Cerebral cortex (tissue), 2 donors: ENCODE results near the gene UQCRHL.

- PRO-cap, 2 experiments = no peak in any of the 2 experiments
Measured at GRCh38 chr1:13927311-13927906, 227.4 kb downstream of the PRDM2 start.

GRCh38 chr1:14394680-14395124, 203.8 kb upstream of the KAZN start:
- PRO-cap, 2 experiments = no peak in any of the 2 experiments

DNA sequence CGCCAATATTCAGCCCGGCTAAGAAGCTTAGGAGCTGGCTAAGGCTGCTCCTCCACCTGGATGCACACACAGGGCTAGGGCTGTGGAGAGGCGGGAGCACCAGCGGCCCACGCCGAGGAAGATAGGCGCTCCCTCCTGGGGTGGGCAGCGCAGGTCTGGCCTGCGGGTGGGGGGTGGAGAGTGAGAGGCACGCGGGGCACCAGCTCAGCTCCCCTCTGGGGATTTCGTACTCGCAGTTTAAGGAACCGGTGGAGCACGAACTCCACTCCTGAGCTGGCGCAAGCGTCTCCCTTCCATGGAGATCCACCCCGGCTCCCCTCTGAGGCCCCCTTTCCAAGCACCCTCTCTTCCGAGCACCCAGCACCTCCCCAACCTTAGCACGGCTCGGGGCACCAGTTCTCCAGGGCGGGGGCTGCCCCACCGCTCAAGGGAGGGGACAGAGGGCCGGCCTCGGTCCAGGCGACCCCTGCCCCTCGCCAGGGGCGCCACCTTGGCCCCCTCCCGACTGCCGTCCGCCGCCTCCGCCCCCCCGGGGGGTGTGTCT, 389 bp upstream of the KAZN start:
- PRO-cap, 2 experiments = no peak in any of the 2 experiments

DNA sequence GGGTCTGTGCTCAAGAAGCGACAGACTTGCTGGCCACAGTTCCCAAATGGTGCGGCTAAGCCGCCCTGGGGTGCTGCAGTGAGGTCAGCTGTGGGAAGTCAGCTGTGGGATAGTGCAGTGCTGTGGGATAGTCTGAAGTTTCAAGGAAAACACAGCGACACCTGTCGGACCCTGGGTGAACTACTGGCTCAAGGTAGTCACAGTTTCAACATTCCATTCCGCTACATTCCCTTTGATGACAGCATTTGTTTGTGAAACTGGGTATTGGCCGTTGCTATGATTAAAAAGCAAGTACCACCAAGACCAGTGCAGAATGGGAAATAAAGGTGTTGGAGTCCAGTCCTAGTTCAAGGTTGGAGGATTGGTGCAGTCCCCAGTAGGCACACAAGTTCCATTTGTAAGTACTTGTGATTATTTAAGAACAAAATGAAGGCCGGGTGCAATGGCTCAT, 133.5 kb downstream of the KAZN start:
- PRO-cap, 2 experiments = no peak in any of the 2 experiments

GRCh38 chr1:14833518-14833927, 235.0 kb downstream of the KAZN start:
- PRO-cap, 2 experiments = no peak in any of the 2 experiments

DNA sequence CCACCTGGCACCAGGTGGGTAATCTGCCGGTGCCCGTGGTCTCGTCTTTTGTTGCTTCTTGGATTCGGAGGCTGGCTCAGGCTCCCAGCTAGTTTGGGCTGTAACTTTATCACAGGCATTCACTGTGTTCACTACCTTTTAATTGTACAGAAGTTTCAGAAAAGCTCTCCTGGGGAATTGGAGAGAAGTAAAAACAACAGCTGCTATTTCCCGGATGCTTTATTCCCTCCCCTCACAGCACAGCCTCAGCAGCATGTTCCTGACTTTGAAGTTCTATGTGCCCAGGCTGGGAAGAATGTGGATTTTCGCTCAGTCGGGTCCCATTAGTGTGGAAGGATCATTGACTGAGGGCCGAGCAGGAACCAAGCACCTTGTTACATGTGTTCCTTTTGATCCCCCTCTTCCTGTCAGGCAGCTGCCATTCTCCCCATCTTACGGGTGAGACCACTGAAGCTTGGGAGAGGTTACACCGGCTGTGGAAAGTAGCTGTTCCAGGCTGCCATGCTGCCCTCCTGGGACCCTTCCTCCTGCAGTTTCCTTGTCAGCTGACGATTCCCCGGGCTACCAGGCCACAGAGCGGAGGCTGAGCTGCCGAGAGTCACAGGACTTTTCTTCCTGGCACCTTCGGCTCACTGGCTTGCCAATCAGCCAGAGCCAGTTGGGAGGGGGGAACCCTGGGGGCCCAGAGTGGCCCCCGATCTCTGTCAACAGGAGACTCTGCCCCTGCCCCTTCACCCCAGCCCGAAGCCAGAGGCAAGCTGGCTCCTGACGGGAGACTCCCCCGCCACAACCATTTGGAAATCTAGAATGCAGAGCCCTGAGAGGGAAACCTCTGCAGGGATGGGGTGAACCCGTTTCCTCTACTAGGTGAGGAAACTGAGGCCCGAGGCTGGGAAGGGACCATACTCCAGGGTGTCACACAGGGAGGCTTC, 223.1 kb upstream of the TMEM51 start:
- PRO-cap, 2 experiments = no peak in any of the 2 experiments

- PRO-cap, 2 experiments = no peak in any of the 2 experiments
Measured at GRCh38 chr1:14940510-14940919, 213.0 kb upstream of the TMEM51 start.

DNA sequence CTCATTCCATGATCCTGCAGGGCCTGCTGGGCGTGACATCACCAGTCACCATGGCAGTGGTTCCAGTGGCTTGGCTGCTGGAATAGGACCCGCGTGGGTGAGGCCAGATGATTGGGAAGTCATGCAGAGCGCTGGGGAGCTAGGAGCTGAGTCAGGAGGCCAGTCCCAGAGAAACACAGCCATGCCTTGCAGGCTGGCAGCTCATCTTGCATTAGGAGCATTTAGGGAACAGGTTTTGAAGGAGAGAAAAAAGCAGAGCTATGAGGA, 125.4 kb upstream of the TMEM51 start:
- PRO-cap, 2 experiments = peak in 1 of 2 experiments; most common plus-strand start position 149 of the sequence (in 1)

GRCh38 chr1:15197636-15198403, 44.3 kb downstream of the TMEM51 start:
- PRO-cap, 2 experiments = no peak in any of the 2 experiments

GRCh38 chr1:15210583-15211119, 36.4 kb upstream of the FHAD1 start:
- PRO-cap, 2 experiments = no peak in any of the 2 experiments

DNA sequence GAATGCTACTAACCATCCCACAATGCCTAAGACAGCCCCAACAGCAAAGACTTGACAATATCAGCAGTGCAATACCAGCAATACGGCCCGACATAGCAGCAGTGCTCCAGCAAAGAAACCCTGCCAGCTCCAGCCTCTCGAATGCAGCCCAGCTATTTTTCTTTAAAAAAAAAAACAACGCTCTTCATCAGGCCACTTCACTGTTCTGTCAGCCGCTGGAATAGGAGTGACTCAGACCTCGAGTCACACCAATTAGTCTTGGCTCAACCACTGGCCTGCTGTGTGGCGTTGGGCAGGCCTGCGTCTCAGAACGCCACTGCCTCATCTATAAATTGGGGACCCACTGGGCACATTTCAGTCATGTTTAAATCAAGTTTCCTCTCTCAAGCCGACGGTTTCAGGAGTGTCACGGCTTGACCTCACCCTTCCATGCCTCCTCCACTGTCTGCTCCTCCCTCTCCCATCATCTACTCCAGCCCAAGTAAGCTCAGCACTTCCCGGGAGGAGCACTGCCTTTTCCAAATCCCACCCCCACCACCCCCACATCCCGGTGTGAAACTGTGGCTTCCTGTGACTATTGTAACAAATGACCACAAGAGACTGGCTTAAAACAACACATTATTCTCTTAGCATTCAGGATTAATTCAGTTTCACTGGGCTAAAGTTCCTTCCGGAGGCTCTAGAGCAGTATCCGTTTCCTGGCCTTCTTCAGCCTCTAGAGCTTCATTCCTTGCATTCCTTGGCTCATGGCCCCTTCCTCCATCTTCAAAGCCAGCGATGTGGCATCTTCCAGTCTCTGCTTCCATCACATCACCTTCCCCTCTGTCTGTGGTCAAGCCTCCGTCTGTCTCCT, 71.9 kb upstream of the EFHD2 start:
- PRO-cap, 2 experiments = no peak in any of the 2 experiments

DNA sequence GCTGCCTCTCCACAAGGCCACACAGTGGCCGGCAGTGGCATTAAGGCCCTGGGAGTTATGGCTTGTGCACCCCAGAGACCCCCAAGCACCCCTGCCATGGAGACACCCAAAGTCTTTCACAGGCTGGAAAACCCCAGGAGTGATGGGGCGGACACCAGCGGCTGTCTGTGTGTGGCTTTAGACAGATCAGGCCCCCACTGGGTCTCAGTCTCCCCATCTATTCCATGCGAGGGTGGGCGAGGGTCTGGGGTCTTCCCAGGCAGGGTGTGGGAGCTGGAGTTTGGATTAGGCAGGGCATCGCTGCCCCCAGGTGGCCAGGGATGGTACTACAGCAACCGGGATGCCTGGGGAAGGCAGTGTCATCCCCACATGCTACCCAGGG, 7.2 kb upstream of the CTRC start:
- PRO-cap, 2 experiments = no peak in any of the 2 experiments

- PRO-cap, 2 experiments = no peak in any of the 2 experiments
Measured at GRCh38 chr1:15596694-15597310, 12.0 kb upstream of the AGMAT start.

GRCh38 chr1:15603002-15604210, 13.9 kb upstream of the DDI2 start:
- PRO-cap, 2 experiments = peak in 1 of 2 experiments; most common plus-strand start chr1:15603732 (in 1); most common minus-strand start chr1:15603537 (in 1)

DNA sequence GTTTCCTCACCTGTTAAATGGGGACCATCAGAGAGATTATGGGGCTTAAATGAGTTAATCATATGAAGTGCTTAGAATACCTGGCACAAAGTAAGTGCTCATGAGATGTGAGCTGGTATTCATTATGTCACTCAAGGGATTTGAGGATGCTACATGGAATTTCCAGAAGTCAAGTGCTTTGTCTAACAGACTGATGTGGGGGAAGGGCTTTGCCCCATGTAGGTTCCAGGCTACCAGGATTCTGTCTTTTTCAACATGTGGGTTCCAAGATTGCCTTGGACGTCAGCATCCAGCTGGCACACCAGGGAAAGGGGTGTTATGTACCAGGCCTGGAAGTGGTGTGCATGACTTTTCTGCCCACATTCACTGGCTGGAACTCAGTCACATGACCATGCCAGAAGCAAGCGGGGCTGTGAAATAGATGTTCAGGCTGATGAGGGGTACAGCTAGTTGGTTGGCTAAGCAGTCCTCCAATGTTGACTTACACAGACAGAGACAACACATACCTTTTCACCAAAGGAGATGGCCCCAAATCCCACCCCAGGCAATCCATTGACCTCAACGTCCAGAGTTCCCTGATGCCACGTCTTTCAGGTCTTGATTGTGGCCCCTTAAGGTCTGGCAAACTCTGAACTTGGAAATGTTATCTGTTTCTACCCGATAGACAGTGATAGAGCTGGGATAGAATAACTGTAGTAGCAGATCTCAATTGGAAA, 10.3 kb downstream of the RSC1A1 start:
- PRO-cap, 2 experiments = no peak in any of the 2 experiments

DNA sequence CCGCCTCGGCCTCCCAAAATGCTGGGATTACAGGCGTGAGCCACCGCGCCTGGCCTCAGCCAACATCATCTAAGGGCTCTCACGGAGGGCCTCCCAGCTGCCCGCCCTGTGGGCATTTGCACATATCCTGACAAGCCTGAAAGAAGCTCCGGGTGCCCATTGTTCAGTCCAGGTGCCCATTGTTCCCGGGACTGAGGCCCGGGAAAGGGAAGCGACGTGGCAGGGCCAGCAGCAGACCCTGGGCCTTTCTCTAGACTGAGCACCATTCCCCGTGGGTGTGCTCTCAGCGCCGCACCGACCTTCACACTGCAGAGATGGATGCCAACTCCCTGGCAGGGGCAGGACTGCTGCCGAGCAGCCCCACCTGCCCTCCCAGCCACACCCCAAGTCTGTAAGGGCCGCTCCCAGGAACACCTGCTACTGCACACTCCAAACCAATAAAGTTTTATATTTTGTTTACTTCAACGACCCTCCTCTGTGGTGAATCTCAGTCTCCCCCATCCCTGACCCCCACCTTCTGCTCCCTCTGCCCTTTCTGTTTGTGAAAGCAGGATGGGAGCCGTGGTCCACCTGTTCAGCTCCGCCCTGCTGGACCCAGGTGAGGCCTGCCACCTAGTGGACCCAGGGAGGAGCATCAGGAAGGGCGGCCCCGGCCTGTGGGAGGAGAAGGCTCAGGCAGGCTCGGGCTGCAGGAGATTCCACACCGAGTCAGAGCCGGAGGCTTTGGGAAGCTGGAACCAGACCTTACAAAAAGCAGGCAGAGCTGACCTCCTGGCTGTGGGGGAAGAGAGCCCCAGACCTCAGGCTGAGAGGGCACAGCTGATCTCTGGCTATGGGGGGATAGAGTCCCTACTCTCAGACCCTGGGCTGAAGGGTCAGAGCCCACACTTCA, 1.1 kb upstream of the TMEM82 start:
- PRO-cap, 2 experiments = no peak in any of the 2 experiments

DNA sequence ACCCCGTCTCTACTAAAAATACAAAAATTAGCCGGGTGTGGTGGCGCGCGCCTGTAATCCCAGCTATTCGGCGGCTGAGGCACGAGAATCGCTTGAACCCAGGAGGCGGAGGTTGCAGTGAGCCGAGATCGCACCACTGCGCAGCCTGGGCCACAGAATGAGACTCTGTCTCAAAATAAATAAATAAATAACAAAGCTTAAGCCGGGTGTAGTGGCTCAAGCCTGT, 1.4 kb downstream of the FBLIM1 start:
- PRO-cap, 2 experiments = no peak in any of the 2 experiments

GRCh38 chr1:15807396-15807981, at the start of gene UQCRHL:
TSS of gene UQCRHL (minus strand) at chr1:15807649.
- PRO-cap, 2 experiments = no peak in any of the 2 experiments

GRCh38 chr1:15940320-15941261, 35.3 kb downstream of the ZBTB17 start:
- PRO-cap, 2 experiments = no peak in any of the 2 experiments

GRCh38 chr1:16015899-16016924, 1.6 kb downstream of the HSPB7 start:
- PRO-cap, 2 experiments = no peak in any of the 2 experiments